ENCODE measurements around a stretch of chr10.

- PRO-cap: no peak
Observed at GRCh38 chr10:119415812-119416235, 126.7 kb downstream of the RGS10 start.

- PRO-cap: no peak
Observed at GRCh38 chr10:119441223-119441836, 101.2 kb downstream of the RGS10 start.

DNA sequence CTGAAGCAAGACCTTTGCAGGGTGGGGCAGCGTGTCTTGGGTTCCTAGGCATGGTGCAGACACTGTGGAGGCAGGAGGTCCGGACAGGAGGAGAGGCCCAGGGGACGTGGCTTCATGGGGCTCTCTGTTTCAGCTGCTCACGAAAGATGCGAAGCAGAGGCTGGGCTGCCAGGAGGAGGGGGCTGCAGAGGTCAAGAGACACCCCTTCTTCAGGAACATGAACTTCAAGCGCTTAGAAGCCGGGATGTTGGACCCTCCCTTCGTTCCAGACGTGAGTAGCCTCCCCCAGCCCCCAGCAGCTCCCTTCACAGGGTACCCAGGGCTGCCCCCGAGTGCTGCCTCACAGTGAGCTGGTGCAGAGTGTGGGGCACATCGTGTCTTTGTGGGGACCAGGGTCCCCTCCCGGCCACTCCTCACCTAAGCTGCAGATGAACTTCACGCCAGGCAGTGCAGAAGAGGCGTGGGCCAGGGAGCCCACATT is 94.5 kb downstream of the RGS10 start:
- PRO-cap: no peak

GRCh38 chr10:119516377-119517036 is 26.0 kb downstream of the RGS10 start:
- PRO-cap: unidirectional peak, minus-strand start at chr10:119516709

- PRO-cap: no peak
Observed at GRCh38 chr10:119536062-119537121, 6.1 kb downstream of the RGS10 start.

GRCh38 chr10:119585260-119586365 is 11.2 kb downstream of the TIAL1 start:
- PRO-cap: no peak

DNA sequence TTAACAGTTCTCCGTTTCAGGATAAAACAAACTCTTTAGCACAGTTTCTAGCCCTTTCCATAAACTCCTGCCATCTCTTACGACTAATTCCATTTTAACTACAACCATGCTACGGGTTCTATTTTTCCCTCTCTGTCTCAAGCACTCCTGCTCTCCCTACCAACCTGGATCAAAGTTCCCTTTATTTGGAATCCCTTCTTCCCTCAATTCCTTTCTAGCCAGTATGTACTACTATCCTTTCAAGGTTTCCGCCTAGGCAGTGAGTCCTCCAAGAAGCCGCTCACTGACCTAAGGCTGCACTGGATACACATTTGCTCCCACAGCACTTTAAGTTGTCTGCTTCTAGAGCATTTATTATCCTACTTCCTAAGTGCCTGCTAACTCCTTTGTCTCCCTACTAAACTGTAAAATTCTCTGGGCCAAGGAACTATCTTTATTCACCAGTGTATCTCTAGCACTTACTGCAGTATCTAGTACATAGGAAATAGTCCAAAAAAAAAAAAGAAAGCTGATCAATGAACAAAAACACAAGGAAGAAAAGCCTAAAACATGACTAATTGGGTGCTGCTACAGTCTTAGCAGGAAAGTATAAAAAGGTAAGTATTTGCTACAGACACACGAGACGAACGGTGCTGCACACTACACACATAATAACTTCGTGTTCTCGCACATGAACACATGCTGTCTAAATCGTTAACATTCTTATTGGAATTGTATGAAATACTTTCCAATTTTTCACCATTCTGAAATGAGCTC is 9.4 kb downstream of the TIAL1 start:
- PRO-cap: no peak

DNA sequence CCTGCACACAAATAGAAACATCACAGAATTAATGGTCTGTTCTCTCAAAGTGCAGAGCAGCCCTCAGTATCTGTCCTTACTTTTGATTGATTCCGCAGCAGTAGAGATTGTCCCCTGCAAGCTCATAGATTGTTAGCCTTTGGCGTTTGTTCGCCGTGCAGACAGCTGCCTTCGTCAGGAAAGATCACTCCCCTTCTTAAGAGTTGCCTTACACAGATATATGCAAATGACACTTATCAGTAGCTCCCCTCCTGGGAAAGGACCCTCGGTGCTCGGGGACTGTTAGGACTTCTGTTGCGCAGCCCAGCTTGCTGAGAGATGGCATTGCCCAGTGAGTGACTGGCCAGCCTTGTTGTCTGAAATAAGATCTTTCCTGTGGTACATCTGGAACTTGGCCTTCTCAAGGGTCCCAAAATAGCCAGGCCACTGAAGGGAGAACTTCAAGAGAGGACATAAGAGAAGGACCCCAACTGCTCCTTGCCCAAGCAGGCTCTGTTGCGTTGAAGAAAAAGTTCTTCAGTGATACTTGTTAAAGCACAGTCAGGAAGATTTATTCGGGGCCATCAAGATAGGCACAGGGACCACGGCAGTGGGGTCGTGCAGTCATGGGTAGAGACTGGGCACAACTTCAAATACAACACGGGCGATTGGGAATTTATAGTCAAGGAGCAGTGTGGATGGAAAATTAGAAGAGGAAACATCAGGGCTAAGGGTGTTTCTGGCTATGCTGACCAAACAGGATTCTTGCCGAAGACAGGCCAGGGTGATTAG is 17.3 kb downstream of the BAG3 start:
- PRO-cap: no peak

- PRO-cap: no peak
Observed at GRCh38 chr10:119680529-119681612, 29.7 kb downstream of the BAG3 start.

DNA sequence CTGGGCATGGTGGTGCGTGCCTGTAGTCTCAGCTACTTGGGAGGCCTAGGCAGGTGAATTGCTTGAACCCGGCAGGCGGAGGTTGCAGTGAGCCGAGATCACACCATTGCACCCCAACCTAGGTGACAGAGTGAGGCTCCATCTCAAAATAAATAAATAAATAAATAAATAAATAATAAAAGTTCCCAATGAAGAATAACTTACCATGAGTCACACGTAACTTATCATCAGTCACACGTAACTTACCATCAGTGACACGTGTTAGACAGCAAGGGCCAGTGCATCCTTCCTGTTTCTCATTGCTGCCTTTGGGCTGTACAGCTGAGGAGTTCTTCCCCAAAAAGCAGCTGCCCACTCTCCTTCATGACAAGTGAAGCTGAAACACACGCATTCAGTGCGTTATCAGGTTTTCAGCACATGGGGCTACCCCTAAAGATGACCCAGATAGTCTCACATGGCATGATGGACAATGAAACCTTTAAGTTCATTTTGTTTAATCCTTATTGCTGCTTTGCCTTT is 58.3 kb downstream of the MCMBP start:
- PRO-cap: no peak

DNA sequence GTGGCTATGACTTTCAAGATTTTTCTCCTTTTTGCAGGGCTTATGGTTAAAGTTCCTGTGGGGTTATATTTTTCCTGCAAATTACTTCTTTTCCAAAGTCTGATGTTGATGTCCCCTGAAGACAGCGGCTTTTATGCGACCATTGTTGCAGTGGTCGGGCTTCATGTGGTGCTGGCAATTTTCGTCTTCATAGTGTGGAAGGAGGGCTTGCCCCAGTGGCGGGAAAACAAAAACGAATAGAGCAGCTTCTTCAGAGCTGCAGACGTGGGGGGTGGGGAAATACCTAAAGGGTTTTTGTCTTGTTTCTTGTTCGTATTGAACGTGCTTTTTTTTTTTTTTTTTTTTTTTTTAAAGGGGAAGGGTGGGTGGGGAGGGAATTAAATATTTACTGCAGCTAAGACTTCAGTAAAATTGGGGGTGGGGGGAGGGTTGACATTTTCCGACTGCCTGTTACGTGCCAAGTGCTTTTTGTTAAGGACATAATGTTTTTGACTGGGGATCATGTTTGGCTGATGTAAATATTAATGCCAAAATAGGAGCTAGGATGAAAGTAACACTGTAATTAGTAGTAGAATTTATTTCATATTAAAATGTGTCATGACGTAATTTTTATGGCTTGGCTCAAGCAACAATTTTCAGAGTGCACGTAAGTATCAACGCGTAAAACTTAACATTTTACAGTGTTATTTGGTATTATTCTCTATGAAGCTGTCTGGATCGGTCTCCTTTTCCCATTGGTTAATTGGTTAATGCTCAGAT is 53.6 kb downstream of the MCMBP start:
- PRO-cap: no peak

GRCh38 chr10:119849333-119849879 is 23.2 kb downstream of the MCMBP start:
- PRO-cap: no peak

GRCh38 chr10:120306840-120307250 is 150.2 kb upstream of the PLPP4 start:
- PRO-cap: no peak

DNA sequence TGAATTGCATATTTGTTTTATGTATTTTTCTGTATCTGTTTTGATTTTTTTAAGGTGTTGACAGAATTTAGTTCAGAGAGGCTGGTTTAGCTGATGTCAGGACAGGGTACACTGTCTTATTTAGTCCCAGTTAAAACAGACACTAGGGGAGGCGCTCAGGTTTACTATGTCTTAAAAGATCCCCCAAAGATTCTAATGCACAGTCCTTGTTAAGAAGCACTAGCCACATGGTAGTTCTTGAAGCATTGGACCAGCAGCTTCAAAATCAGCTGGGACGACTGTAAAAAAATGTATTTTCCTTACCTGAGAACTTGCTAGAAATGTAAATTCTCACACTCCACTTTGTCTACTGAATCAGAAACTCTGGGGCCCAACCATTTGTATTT is 185.9 kb upstream of the WDR11 start:
- PRO-cap: no peak

GRCh38 chr10:120721732-120722117 is 129.4 kb upstream of the WDR11 start:
- PRO-cap: no peak

GRCh38 chr10:120978761-120979118 is 127.6 kb downstream of the WDR11 start:
- PRO-cap: no peak

- PRO-cap: no peak
Observed at GRCh38 chr10:120980582-120981085, 129.5 kb downstream of the WDR11 start.

DNA sequence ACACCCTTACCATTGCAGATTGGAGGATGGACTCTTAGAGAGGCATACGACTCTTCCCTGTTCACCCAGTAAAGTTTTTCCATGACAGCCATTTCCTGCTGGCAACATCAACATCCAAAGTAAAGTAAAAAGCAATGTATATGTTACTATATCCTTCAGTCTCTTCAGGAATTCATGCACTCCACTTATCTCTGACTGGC is 297.1 kb downstream of the WDR11 start:
- PRO-cap: no peak

DNA sequence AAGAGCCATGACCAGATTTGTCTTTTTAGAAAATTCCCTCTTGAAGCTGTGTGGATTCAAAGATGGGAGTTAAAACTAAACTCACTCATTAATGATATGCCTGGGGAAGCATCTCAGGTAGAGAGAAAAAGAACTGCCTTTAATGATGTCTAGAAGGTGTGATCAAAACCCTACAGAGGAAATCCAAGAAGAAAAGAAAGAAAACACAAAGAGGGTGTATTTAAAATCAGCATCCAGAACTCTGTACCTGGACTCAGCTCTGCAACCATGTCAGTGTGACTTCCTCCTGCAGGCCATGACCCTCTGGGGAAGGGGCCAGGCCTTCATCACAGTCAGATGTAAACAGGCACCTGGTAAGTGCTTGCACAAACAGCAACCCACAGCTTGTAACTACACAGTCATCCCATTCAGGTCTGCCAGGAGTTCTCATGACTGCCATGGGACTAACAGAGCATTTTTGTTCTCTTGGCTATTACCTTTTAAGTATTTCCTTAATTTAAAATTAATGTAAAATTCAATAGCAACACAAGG is 307.6 kb downstream of the WDR11 start:
- PRO-cap: no peak

GRCh38 chr10:121974208-121974971 is 627 bp downstream of the NSMCE4A start:
- PRO-cap: bidirectional peak, plus-strand start at chr10:121974554, minus-strand start at chr10:121974544; bidirectional peak, plus-strand start at chr10:121974901, minus-strand start at chr10:121974755